ENCODE measurements around a stretch of chr10.

GRCh38 chr10:122983787-122984402 is 3.7 kb downstream of the PSTK start:
- PRO-cap: no peak

DNA sequence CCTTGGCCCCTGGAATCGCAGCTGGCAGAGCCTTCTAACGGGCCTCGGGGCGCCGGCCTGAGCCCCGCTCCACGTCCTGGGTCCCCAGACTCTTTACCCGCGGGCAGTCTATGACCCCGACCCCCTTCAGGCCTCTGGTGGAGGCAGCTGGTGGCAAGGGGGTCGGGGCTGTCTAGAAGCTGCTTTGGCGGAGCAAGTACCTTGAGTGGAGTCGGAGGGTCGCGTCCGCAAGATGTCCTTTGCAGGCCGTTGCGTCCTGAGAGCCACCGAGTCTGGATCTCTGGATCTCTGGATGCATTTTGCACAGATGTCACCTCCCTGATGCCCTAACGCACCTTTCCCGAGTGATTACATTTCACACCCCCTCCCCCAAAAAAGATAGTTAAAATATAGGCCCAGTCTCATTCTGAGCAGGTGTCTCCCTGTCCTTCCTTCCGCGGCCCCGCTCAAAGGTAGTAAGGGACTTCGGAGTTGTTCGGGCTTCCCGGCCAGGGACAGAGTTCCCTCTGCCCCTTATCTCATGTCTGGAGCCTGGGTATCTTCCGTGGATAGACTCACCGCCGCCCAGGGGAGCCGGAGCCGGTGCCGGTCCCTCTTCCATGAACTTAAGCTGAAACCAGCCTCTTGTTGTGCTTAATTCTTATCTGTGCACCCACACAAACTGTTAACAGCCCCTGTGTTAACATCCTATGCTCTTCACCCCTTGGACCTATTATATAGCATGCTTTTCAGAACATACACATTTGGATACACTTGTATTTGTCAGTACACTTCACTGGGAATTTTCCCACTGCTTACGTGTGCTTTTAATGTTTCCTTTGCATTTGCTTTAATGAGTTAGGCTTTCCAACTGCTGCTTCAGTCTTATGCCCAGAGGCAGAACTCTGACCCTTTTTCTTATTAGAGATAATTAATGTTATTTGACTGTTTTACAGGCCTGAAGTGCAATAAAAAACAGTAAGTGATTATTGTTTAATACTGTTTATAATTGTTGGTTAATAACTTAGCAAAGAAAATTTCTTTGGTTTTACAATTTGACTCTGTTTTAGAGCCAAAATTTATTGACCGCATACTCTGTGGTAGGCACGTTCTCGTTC is 655 bp downstream of the ACADSB start:
- PRO-cap: no peak

DNA sequence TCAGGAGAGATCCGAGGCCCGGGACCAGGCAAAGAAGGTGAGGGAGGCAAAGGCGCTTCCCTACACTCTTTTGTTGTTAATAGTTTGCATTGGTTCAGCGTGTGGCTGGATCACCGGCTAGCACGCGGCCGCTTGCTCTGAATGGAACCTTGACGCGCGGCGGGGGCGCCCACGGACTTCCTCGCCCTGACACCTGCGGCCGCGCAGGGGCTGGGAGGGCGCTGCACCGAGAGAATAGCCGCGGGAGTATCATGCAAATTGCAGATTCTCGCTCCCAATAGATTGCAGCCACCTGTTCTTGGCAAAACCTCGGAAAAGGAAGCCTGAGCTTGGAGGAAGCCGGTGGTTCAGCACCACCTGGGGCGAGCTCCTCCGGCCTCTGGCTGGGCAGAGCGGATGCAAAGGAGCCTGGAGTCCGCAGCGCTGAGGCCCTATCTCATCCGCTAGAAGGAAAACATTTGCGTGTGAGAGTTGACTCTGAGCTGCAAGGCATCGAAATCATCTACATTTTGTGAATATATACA is 2.9 kb upstream of the BUB3 start:
- PRO-cap: no peak

- PRO-cap: no peak
These were observed 27.6 kb downstream of the CPXM2 start for GRCh38 chr10:123863958-123864529.

- PRO-cap: no peak
These were observed 48.7 kb downstream of the CHST15 start for GRCh38 chr10:124044496-124045324.

GRCh38 chr10:124155666-124156339 is 62.4 kb upstream of the CHST15 start:
- PRO-cap: no peak

GRCh38 chr10:124605501-124606357 is 138.4 kb downstream of the FAM53B start:
- PRO-cap: no peak

DNA sequence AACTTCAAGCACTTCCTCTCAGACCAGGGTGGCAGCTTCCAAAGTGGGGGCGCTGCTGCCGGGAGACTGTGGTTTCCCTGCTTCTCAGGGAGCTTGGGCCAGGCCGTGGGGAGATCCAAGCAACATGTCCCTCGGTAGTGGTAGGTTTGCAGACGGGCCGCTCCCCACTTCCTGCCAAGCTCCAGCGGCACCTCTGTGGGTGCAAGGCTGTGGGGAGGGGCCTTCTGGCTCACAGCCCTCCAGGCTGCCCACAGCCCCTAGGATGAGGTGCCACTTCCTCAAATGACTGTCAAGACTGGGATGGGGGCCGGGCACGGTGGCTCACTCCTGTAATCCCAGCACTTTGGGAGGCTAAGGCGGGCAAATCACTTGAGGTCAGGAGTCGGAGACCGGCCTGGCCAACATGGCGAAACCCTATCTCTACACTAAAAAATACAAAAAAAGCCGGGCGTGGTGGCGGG is 132.3 kb downstream of the FAM53B start:
- PRO-cap: no peak

GRCh38 chr10:124641939-124642743 is 102.0 kb downstream of the FAM53B start:
- PRO-cap: no peak

DNA sequence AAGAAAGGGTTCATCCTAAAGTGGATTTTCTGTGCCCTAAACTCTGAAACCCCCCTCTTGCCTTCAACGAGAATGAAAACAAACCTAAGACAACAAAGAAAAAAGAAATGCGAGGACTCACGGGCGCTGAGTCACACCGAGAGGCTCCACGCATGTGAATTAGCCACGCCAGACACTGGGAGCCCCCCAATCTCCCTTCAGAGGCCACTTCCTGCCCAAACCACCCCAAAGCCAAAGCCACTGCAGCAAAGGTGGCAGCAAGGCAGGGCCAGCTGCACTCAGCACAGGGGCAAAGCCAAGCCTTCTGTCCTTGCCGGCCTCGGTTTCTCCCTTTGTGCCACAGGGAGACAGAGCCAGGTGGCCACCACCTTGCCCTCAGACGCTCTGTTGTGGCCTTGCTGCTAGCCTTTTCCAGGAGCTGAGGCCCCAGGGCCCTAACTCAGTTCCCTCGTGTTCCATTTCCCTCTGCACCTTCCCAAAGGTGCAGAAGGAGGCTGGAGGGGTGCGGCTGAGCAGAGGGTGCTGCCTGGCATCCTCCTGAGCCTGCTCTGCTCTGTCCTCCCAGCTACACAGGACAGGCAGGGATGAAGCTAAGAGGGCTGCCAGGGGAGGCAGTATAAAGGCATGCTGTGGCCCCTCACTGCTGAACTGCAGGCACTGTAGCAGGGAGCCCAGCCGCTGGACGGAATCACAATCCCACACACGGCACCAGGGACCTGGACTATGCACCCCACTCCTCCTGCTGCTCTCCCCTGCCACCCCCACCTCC is 93.2 kb downstream of the FAM53B start:
- PRO-cap: no peak

GRCh38 chr10:124654787-124655073 is 89.4 kb downstream of the FAM53B start:
- PRO-cap: no peak

DNA sequence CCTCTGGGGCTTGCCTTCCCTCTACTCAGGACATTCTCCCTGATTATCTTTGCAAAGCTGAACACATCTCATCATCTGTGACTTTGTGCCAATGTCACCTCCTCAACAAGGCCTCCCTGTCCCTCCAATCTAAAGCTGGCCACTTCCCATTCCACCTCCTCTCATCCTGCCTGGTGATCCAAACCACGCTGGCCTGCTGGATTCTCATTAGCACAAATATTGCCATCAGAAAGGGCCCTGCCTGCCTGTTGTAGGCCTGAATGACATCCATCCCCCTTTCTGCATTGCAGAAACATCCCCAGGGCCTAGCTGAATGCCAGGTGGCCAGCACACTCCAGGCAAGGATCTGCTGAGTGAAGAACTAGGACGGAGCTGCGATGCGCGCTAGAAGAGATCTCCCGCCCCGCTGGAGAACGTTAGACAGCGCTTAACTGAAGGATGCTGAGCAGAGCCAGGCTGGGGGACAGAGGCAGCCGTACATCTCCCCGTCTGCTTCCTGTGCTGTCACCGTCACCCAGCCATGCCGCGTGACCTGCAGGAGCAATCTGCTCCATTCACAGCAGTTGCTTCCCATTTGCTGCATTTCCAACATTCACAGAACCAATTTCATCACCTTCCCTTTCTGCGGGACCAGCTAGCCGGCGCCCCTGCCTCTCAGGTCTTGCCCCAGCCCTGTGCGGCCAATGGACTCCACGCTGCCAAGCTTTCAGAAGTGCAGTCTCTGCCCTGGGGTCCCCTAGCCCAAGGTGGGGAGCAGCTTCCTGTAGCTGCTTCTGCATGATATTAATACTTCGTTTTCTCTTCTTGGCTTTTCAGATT is 73.3 kb downstream of the FAM53B start:
- PRO-cap: no peak

DNA sequence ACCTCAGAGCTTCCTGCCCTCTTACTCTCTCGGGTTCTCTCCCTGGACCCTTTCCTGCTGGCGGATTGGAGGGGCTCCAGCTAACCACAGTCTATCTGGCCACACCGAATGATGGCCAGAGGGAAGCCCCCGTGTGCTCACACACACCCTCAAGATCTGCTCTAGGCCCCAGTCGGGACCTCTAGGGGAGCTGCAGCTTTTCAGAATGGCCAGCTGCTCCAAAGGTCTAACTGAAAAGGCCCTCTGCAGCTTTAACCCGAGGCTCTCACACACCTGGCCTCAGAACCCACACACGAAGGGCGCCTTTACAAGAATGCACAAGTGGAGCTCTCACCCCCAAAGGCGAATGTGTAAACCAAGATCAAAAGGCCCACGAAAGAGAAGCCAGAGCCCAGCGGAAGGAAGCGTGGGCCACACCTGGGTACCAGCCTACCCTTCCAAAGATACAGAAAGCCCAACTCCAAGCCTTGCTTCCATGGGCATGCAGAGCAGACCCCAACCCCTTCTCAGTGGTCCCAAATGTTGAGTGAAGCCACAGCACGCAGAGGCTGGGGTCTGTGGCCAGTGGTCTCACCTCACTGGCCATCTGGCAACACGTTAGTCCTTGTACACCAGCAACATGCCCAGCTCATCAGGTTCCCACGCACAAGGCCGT is 65.3 kb downstream of the FAM53B start:
- PRO-cap: no peak

GRCh38 chr10:124697612-124698148 is 46.5 kb downstream of the FAM53B start:
- PRO-cap: no peak

- PRO-cap: unidirectional peak, plus-strand start at chr10:124700958
These were observed 43.4 kb downstream of the FAM53B start for GRCh38 chr10:124700888-124701087.

DNA sequence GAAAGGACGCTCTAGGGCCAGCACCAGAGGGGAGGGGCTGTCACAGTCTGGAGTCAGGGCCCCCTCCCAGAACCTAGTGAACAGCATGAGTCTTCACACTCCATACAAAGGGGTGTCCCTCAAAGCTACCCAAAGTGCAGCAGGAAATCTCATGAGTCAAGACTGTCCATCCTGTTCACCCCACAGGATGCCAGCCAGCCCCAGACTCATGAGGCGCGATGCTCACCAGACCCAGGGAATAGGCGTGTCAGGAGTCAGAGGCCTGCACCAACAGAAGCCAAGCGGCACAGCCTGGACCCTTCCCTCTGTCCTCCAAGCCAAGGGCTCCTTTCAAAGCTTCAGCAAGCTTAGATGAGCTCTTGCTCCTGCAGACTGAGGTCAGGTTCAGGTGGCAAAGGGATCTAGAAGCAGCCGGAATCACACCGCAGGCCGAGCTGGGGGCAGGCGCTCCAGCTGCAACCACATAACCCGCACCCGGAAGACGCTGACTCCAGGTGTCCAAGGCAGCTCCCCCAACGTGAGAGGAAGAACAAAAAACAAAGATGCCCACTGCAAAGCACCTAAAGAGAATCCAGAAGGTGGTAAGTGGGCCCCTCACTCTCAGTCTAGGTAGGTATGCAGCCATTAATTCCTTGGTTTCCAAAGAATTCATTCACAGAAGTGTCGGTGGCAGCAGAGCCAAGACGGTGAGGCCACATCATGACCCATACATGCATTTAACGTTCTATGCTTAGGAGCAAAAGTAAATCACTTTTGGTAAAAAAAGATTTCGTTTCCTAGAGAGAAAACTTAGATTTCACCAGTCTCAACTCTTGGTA is 9.4 kb downstream of the FAM53B start:
- PRO-cap: no peak

GRCh38 chr10:124736276-124737179 is 7.7 kb downstream of the FAM53B start:
- PRO-cap: no peak

DNA sequence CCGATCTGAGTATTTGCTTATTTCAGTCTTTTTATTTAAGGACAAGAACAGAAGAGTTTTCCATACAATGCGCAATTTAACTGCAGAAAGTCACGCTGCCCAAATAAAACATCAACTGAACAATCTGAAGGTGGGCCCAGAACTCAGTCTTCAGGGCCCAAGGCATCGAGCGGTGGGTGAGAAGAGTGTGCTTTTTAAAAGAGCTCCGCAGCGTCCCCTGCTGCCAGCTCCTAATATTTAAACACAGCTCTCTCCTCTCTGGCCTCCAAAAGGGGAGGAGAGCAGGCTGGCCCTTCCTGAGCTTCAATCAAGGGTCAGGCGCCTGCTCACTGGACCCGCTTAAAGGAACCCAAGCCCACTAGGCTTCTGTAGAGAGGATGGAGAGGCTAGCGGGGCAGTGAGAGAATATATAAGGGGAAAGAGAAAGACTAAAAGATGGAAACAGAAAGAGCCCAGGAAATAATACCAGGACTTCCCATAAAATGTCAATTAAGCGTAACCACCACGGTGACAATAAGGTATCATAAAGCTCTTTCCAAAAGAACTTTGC is 2.9 kb downstream of the FAM53B start:
- PRO-cap: bidirectional peak, plus-strand start at position 371 of the sequence, minus-strand start at position 144 of the sequence

- PRO-cap: no peak
These were observed 13.3 kb upstream of the ZRANB1 start for GRCh38 chr10:124928529-124929071.

- PRO-cap: no peak
These were observed 32.3 kb downstream of the CTBP2 start for GRCh38 chr10:124995462-124996108.